Metastatic Liver Carcinoma in the Adrenal Gland (tissue), 2 donors: ENCODE measurements around a stretch of chr18.

DNA sequence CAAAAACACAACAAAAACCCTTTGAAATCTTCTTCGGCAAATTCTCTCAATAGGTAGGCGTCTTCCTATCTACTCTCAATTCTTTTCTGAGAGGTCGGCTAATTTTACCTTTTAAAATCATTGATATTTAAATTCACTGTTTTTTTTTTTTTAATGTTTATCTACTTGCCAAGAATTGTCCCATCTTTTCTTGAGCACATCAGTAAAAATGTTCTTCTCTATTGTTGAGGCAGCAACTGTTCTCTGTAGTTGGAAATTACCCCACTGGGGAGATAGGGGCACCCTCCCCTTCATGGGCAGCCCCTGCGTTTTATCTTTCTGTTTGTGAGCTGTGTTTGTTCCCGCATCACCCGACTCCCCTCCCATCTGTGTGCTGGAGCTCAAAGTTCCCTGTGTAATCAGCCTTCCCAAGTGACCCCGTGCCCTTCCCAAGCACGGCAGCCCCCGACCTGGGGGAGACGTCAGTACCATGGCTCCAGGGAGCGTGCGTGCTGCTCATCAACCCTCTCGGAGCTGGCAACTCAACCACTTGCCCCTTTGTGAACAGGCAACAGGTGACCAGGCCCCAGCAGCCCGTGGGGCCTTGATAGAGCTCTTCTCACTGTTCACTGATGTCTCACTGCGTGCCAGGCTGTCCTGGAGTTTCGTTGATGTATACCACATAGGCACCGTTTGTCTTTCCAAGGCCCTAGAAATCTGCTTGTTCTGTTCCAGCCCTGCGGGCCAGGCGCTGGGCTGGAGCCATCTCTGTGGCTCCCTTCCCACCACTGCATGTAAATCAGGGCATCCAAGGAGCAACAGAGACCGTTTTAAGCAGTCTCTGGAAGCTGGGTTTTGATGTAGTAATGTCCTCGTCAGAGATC is 107.3 kb upstream of the PTPRM start:
- PRO-cap, 2 experiments = no peak in any of the 2 experiments

DNA sequence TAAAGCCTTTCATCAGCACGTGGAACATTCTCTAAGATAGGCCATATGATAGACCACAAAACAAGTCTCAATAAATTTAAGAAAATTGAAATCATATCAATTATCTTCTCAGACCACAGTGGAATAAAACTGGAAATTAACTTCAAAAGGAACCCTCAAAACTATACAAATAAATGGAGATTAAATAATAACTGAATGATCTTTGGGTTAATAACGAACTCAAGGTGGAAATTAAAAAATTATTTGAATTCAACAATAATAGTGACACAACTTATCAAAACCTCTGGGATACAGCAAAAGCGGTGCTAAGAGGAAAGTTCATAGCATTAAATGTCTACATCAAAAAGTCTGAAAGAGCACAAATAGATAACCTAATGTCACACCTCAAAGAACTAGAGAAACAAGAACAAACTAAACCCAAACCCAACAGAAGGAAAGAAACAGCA is 142.0 kb downstream of the PTPRM start:
- PRO-cap, 2 experiments = no peak in any of the 2 experiments

DNA sequence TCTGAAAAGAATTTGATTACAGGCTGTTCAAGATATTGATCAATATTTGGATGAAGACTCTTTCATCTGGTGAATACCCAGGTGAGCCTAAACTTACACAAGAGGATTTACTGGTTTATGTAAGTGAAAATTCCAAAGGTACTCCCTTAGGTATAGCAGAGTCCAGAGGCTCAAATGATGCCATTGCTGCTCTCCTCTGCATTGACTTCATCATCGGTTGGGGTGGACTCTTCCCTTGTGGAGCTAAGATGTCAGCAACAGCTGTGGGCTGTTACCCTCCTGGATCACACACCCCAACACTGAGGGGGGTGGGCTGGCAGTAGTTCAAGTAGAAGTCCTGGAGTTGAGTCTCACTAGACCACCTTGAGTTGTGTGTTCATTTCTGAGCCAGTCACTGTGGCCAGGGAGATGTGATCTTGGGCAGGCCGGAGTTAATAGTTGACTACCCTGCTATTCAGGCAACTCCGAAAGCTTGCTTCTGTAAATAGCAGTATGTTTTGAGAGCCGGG is 236.9 kb downstream of the PTPRM start:
- PRO-cap, 2 experiments = no peak in any of the 2 experiments

DNA sequence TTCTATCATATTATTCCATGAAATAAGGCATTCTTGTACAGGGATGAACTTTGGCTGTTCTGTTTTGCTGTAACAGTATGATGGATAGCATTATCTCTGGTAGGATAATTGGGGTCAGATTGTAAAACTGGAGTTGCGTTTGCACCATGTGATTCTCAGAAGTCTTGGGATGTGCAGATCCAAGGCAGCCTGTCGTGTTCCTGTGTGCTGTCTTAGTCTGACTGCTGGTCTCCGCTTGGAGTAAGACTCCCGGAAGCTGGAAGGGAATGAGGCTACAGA is 250.4 kb downstream of the PTPRM start:
- PRO-cap, 2 experiments = no peak in any of the 2 experiments

- PRO-cap, 2 experiments = no peak in any of the 2 experiments
These were observed 257.8 kb downstream of the PTPRM start for GRCh38 chr18:7824787-7825386.

- PRO-cap, 2 experiments = no peak in any of the 2 experiments
These were observed 436.3 kb upstream of the RAB12 start for GRCh38 chr18:8172803-8173556.

- PRO-cap, 2 experiments = no peak in any of the 2 experiments
These were observed 5.5 kb upstream of the RAB12 start for GRCh38 chr18:8603763-8604068.

GRCh38 chr18:8607764-8608193 is 1.5 kb upstream of the RAB12 start:
- PRO-cap, 2 experiments = no peak in any of the 2 experiments

DNA sequence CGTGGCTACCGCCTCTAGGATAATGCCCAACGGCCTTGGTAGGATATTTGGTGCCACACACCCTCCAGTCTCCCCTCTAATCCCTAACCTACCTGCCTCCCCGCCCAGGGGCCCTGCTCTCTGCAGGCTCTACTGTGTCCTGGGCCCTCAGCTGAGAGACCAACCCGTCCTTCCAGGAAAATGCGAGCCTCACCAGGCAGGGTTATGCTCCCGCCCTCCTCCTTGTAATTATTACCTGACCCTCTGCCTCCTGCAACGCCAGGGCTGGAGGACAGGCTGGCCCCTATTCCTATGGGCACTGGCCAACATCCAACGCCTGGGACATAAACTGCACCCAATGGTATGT is 1.5 kb upstream of the MTCL1 start:
- PRO-cap, 2 experiments = no peak in any of the 2 experiments

DNA sequence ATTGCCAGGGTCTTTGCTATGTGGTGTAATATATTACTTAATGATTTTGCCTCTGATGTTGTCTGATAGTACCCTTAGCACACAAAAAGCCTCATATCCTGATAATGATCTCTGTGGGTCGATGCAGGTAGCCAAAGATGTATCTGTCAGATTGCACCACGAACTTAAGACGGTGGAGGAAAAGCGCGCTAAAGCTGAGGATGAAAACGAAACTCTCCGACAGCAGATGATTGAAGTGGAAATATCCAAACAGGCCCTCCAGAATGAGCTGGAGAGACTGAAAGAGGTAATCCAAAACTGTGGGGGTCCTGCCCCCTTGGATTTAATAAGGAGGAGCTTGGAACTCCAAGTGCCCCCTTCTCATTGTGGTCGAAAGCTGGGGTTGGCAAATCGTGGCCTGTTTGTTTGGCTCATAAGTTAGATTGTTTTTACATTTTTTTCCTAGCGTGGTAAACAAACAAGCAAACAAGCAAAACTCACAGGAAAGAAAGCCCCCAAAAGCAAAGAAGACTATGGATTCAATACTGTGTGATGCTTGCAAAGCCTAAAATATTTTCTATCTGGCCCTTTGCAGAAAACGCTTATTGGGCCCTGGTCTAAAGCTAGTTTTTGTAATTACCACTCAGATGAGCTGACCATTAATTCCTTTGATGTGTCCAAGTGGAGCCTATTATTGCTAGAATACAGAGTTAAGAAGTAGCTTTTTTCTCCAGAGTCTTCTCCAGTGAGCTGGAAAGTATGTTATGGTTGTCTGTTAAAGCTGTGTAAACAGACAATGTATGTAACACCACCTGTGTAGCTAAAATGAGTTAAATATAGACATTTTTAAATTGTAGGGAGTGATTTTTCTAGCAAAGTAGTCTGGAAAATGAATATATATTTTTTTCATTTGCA is 15.1 kb downstream of the MTCL1 start:
- PRO-cap, 2 experiments = no peak in any of the 2 experiments

DNA sequence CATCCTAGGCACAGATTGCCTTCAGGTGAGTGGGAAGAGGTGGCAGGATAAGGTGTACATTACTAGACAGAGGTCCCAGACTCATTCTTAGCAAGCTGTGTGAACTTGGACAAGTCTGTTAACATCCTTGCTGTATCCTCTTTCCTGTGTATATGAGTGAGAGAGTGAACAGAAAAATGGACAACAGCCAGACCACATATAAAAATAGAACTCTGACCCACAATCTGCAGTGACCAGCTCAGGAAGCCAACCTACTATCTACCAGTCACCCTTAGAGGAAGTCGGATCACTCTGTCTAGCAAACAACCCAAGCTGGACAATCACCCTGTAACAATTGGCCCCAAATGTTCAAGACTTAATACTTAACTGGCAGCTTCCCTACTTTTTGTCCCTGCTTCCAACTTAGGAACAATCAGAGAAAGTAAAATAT is 158.6 kb upstream of the NDUFV2 start:
- PRO-cap, 2 experiments = no peak in any of the 2 experiments

- PRO-cap, 2 experiments = no peak in any of the 2 experiments
These were observed 10.2 kb upstream of the ANKRD12 start for GRCh38 chr18:9126370-9126695.

DNA sequence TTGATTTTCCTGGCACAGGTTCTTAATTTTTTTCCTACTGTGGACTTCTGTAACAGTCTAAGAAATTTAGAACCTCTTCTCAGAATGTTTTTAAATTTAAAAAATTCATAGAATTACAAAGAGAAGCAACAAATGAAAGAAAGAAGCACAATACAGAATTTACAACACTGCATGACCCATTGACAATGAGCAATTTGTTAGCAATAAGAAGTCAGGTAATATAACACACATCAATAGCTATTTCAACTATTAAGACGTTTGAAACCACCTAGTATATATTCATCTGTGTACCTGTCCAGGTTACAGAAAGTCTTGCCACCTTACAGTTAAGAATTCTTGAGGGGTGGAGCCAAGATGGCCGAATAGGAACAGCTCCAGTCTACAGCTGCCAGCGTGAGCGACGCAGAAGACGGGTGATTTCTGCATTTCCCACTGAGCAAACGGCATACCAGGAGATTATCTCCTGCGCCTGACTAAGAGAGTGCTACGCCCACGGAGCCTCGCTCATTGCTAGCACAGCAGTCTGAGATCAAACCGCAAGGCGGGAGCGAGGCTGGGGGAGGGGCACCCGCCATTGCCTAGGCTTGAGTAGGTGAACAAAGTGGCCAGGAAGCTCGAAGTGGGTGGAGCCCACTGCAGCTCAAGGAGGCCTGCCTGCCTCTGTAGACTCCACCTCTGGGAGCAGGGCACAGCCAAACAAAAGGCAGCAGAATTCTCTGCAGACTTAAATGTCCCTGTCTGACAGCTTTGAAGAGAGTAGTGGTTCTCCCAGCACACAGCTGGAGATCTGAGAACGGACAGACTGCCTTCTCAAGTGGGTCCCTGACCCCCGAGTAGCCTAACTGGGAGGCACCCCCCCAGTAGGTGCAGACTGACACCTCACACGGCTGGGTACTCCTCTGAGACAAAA is 69.8 kb upstream of the TWSG1 start:
- PRO-cap, 2 experiments = no peak in any of the 2 experiments

GRCh38 chr18:9400008-9400508 is 65.5 kb downstream of the TWSG1 start:
- PRO-cap, 2 experiments = no peak in any of the 2 experiments

DNA sequence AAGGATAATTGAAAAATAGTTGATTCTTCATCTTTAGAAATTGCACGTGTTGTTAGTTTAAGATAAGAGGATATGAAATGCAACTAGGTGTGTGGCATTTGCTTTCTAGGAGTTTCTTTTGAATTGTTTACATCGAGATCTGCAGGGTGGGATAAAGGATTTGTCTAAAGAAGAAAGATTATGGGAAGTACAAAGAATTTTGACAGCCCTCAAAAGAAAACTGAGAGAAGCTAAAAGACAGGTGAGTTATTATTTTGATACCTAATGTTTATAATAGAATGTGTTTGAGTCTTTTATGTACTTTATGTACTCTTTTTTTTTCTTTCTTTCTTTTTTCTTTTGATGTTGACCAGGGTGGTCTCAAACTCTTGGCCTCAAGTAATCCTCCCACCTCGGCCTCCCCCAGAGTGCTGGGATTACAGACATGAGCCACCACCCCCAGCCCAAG is 50.3 kb downstream of the RALBP1 start:
- PRO-cap, 2 experiments = no peak in any of the 2 experiments

DNA sequence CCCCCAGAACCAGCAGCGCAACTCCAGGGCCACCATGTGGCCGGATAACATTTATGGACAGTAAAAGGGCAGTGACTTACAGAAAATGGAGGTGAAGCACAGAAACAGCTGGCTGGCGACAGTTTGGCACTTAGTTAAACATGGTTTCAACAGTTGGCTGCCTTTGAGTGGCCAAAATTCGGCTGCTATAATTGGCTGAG is 24.7 kb upstream of the RAB31 start:
- PRO-cap, 2 experiments = no peak in any of the 2 experiments

- PRO-cap, 2 experiments = no peak in any of the 2 experiments
These were observed 67.1 kb downstream of the RAB31 start for GRCh38 chr18:9775013-9775751.

DNA sequence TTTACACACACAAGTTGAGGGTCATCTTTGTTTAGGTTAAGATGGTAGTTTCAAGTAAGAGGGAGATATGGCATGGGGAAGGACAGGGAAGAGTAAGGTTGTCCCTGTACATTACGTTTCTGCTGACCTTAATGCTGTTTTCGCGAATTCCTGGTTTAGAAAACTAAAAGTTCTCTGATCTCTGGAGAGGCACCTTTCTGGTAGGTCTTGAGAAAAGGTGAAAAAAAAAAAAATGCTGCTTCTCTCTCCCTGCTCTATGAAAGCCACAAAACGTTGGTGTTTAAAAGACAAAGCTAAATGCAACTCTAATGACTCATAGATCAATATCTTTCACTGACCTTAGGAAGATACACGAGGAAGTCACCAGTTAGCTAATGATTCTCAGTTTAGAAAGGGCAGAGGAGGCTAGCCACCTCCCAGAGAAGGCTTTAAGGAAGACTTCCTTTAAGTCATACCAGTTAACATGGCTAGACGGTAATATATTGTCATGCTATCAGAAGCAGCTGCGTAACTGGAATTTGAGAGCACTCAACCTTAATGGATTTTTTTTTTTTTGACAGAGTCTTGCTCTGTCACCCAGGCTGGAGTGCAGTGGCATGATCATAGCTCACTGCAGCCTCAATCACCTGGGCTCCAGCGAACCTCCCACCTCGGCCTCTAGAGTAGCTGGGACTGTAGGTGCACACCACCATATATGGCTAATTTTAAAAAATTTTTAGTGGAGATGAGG is 13.2 kb downstream of the TXNDC2 start:
- PRO-cap, 2 experiments = peak in 2 of 2 experiments; most common plus-strand start position 384 of the sequence (in 2); most common minus-strand start position 258 of the sequence (in 2)

- PRO-cap, 2 experiments = no peak in any of the 2 experiments
These were observed 19.4 kb downstream of the VAPA start for GRCh38 chr18:9933200-9933718.

- PRO-cap, 2 experiments = no peak in any of the 2 experiments
These were observed 36.4 kb downstream of the VAPA start for GRCh38 chr18:9950225-9950605.